Fallopian tube (tissue), 1 donor: ENCODE data around the genes MID2, VSIG1, NXT2, CHRDL1 and AMOT.

DNA sequence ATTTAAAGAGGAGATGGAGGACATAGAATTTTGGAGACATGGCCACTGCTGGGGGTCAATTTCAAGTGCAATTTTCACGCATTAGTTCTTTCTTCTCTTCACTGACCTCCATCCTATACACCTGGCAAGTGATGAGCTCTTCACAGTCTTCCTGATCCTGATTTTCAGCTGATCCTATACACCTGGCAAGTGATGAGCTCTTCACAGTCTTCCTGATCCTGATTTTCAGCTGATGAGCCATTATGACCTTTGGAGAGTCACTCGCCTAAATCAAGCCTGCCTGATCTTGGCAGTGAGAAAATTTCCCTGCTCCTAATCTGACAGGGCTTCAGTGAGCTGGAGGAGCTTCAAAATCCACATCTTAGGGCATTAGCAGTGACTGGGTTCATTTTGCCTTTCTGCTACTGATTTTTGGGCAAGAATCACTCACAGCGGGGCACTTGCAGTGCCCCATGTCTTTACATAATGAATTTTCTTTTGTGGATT, 14.1 kb downstream of the TSC22D3 start:
- PRO-cap, result no peak

GRCh38 chrX:107776281-107776794, 751 bp upstream of the TSC22D3 start:
- PRO-cap, result no peak

GRCh38 chrX:107825550-107825972, at the start of gene MID2:
TSS of gene MID2 (plus strand) at chrX:107825866.
- PRO-cap, result bidirectional peak, plus-strand start at chrX:107825903, minus-strand start at chrX:107825752

- PRO-cap, result no peak
These were observed at the start of gene VSIG1 for GRCh38 chrX:108044692-108045410. TSS of gene VSIG1 (plus strand) at chrX:108045065.

DNA sequence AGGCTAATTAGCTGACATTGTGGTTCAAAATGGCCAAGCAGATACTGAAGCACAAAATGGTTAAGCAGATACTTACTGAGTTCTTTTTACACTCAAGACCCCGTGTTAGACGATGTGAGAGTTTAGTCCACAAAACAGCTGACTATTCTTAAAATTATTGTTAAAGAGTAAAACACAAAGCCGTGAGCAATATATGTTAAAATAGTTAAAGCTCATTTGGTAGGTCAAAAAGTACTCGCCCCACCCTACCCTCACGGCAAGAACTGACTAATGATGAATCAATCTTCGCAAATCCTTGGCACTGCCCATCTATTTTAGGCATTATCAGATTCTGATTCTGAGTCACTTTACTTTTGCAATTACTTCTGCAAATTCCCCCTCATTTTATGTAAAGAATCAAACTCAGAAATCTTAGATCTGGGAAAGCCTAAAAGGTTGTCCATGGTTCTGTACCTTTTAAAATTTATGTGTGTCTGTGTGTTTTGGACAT, 40.3 kb downstream of the COL4A6 start:
- PRO-cap, result no peak

DNA sequence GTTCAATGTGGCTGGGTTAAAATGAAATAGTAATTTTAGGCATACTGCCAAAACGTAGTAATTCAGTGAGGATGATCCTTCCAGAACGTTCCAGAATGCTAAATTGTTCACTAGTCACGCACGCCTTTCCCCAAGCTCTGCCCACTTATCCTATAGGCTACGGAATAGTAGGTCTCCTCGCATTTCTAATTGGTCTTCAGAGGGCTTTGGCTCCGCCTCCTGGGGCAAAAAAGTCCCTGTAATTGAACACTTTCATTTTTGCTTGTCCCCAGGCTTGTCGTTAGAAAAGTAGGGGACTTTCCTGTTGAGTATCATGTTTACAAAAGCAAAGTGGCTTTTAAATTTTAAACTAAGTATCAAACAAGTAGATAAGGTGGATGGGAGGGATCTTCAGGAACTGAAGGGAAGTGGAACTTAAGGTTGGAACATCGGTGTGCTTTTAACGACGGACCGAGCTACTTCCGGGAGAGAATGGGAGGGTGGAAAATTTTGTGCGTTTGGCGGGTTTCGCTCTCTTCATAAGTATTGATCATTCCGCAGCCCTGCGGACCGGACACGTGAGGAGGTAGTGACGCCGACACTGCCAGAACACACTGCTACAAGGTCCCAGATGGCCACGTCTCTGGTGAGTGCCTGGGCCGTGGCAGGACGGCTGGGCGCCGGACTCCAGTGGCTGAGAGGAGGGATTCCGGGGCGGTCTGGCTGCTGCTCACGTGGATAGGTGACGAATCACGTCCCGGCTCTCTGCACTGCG, at the start of gene NXT2:
Gene NXT2 (plus strand): TSS at position 448 of the 754 bp plus-strand sequence.
- PRO-cap, result bidirectional peak, plus-strand start outside the sequence, minus-strand start at position 671 of the sequence

DNA sequence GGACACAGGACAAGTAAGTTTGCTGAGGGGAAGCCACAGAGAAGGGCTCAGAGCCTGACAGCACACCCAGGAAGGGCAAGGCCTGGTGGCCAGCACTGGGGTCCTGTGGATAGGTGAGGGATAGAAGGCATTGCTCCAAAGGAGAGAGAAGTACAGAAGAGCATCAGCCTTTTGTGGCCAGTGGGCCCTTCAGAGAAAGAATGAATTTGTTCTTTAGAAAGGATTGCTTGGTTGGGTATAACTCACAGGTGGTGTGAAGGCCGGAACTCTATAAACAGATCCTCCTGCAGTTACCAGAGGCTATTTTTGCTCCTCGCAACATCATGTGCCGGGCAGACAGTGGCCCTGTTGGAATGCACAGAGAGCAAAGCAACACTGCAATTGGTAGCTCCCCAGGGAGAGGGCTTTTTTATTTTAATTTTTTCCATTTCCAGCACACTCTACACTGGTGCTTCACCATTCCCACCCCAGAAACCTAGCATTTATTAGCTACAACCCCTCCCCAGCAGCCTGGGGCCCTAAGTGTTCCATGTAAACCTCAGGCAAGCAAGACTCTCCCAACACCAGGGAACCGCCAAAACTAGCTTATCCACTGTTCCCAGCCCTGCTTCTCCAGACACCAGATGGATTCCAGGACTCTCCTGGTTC, 75.3 kb upstream of the TMEM164 start:
- PRO-cap, result no peak

DNA sequence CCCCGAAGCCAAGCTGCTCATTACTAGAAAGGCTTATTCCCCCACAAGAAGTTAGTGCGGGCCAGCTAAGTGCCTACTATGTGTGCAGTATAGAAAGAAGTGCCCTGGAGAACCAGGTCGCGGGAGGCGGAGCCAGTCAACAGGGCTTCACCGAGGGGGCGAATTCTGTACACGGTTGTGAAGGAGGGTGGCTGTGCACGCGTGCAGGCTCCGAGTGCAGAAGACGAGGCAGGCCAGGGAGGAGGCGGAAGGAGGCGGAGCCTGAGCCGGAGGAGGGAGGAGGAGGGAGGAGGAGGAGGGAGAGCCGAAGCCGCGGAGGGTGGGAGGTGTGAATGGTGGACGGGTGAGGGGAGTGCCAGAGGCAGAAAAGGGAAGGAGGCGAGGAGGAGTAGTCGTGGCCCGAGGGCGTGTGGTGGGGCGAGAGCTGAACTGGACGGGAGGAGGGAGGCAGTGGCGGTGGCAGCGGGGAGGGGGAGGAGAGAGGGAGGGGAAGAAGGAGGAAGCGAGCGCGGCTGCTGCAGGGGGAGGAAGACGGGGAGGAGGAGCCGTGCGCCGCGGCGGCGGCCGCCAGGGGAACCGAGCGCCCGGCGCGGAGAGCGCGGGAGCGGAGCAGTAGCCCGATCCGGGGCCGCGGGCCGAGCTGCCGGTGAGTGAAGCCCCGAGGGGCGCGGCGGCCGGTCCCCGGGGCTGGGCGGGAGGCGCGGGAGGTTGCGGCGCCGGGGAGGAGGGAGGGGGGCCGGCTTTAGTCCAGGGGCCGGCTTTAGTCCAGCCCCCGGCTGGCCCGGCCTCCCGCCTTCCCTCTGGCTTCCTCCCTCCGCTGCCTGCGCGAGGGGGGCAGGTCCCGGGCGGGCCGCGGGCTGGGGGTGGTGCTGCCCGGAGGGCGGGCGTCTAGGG, 540 bp upstream of the TMEM164 start:
- PRO-cap, result bidirectional peak, plus-strand start at position 529 of the sequence, minus-strand start at position 216 of the sequence; bidirectional peak, plus-strand start outside the sequence, minus-strand start at position 802 of the sequence

- PRO-cap, result bidirectional peak, plus-strand start at chrX:110795948, minus-strand start at chrX:110795817
These were observed at the start of gene CHRDL1 for GRCh38 chrX:110795500-110796467. TSS of gene CHRDL1 (minus strand) at chrX:110795817.

- PRO-cap, result no peak
These were observed 664 bp downstream of the TRPC5 start for GRCh38 chrX:112081843-112082381.

- PRO-cap, result bidirectional peak, plus-strand start at chrX:112841041, minus-strand start at chrX:112840824; bidirectional peak, plus-strand start at chrX:112841314, minus-strand start at chrX:112841162; bidirectional peak, plus-strand start at chrX:112841719, minus-strand start at chrX:112841444
These were observed at the start of gene AMOT for GRCh38 chrX:112840239-112841565. TSS of gene AMOT (minus strand) at chrX:112840831.

GRCh38 chrX:114058948-114059591, 524.8 kb upstream of the HTR2C start:
- PRO-cap, result no peak

DNA sequence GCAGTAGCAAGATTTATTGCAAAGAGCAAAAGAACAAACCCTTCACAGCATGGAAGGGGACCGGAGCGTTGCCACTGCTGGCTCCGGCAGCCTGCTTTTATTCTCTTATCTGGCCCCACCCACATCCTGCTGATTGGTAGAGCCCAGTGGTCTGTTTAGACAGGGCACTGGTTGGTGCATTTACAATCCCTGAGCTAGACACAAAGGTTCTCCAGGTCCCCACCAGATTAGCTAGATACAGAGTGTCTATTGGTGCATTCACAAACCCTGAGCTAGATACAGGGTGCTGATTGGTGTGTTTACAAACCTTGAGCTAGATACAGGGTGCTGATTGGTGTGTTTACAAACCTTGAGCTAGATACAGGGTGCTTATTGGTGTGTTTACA, 313.9 kb upstream of the HTR2C start:
- PRO-cap, result no peak

DNA sequence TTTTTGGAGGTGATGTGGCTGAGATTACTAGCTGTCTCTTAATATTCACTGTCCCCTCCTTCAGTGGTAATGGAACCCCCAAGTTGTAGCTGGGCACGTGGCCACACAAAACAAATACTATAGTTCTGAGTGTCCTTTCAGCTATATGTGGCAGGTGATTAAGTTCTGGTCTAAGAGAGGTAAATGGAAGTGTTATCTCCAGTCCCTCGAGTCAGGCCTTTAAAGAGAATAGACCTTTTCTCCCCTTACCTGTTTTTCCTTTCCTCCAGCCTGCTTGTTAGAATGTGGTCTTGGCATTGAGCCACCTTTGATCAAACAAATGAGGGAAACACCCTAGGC, 13.1 kb upstream of the IL13RA2 start:
- PRO-cap, result no peak

DNA sequence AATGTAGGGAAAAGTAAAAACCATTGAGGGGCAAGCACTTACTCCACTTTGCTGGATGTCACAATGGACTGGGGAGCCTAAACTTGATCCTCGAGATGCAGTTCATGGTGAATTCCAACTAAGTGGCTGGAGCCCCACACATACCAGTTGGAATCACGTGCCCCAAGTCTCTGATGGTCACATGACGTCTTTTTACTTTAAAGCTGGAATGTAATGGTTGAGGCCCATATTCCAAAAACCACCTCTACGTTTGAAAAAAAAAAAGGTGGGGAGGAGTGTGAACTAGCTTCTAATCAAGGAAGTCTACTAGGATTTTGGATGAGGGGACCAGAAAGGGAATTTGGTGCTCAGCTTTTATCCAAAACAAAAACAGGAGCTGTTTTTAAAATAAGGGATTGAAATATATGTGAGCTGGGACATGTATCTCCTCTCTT, 1.6 kb downstream of the PLS3 start:
- PRO-cap, result unidirectional peak, minus-strand start at position 120 of the sequence

- PRO-cap, result no peak
These were observed 174.2 kb downstream of the PLS3 start for GRCh38 chrX:115735183-115735506.

DNA sequence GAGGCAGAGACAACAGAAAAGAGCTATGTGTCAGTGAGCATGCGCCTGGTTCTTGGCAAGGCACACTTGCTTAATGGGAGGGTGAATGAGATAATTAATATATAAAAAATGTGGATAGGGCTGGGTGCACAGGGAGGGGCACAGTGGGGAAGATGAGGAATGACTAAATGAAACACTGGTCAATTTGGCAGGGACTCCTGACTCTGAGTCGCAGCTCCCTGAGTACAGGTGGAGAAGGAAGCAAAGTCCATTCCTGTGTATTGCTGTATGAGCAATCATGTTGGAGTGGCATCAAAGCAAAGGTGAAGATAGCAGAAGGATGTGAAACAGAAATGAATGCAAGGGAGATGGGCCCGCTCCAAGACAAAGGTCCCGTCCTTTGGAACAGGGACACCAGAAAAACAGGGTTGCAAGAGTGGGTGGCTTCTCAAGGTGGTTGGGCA, 278.4 kb upstream of the AGTR2 start:
- PRO-cap, result no peak

DNA sequence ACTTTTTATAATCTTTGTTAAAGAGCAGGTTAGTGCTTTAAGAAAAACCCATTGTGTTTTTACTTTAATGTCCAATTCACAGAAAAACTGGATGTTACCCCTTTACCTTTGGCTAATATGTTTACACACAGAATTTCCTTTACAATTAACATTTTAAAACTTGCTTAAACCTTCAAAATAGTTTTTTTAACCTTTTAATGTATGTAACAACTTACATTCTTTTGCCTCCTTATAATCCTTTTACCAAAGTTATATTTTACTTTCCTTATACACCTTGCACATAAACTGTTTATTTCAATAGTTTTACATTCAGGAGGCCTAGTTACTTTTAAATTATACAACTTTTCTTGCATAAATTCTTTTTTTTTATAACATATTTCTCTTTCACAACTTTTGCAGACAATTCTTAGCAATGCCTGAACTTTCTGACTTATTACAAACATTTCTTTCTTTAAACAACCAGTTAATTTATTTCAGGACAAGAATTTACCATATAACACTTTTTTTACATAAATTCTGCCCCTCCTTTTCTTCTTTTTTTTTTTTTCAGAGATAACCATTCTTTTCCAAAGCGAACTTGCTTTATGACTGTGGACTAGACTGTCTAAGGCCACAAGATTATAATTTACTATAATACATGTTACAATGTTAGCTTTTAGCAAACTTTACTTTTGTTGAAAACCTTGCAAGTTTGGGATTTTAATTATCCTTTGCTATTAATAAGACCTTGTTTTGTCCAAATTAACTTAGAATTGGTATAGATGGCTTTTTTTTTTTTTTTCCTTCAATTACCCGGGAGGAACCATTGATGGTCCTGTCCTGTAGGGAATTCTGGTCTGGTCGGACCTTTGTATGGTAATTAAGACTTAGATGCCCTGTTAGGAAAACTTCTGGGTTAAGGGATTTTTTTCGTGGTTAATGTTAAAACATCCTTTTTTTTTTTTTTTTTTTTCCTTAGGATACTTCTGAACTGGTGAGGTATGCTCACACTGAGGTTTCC, 248.8 kb upstream of the AGTR2 start:
- PRO-cap, result no peak

DNA sequence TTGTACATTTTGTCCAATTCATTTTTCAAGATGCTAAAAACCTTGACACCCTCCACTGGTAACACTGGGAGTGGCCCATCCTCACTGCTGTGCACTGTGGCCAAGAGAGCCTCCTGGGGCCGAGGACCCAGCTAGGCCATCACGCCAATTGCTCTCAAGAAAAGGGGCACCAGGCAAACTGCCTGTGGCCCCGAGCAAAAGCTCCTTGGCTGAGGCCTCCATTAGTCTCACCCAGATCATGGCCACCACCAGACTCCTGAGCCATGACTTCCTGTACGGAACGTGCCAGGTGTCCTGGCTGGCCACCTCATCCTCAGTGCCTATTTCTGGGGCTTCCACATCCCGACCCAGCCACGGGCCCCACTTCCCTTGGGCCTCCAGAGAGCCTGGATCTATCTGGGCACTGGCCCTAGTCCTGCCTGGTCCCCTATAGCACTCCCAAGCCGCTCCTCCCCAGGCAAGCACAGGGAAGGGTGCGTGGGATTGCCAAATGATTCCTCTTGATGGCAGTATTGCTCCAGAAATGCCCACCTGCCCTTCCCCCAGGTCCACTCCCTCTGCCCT, 212.7 kb upstream of the AGTR2 start:
- PRO-cap, result no peak

- PRO-cap, result no peak
These were observed 68.4 kb downstream of the AGTR2 start for GRCh38 chrX:116238856-116239363.